Body of pancreas (tissue), 2 donors: ENCODE measurements around a stretch of chr21.

GRCh38 chr21:15777615-15778151 is 47.9 kb downstream of the USP25 start:
- PRO-cap = no peak
- RAMPAGE, long total RNA, 2 experiments = start-site peak on the plus strand in 1 of 2 experiments, at chr21:15777710-15778021 at its widest, 8 reads per replicate

DNA sequence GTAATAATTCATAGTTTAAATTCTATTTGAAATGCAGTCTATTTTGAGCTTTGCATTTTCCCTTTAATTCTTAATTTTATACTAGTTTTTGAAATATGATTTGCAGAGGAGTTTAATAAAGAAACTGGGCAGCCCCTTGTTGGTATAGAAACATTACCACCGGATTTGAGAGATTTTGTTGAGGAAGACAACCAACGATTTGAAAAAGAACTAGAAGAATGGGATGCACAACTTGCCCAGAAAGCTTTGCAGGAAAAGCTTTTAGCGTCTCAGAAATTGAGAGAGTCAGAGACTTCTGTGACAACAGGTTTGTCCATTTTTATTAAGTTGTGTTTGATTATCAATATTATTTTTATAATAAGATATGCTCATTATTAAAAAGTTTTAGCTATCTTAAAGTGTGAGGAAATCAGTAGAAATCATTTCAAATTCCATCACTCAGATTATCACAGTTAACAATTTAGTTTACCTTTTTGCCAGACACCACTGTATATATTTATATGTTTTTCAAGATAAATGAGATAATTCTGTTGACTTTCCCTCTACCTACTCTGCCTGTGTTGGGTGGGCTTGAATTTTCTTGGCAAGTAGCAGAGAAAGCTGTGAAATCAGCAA is 103.6 kb downstream of the USP25 start:
- PRO-cap = no peak
- RAMPAGE, long total RNA, 2 experiments = no peak in any of the 2 experiments

GRCh38 chr21:16407741-16408341 is 678.1 kb downstream of the USP25 start:
- PRO-cap = no peak
- RAMPAGE, long total RNA, 2 experiments = no peak in any of the 2 experiments

DNA sequence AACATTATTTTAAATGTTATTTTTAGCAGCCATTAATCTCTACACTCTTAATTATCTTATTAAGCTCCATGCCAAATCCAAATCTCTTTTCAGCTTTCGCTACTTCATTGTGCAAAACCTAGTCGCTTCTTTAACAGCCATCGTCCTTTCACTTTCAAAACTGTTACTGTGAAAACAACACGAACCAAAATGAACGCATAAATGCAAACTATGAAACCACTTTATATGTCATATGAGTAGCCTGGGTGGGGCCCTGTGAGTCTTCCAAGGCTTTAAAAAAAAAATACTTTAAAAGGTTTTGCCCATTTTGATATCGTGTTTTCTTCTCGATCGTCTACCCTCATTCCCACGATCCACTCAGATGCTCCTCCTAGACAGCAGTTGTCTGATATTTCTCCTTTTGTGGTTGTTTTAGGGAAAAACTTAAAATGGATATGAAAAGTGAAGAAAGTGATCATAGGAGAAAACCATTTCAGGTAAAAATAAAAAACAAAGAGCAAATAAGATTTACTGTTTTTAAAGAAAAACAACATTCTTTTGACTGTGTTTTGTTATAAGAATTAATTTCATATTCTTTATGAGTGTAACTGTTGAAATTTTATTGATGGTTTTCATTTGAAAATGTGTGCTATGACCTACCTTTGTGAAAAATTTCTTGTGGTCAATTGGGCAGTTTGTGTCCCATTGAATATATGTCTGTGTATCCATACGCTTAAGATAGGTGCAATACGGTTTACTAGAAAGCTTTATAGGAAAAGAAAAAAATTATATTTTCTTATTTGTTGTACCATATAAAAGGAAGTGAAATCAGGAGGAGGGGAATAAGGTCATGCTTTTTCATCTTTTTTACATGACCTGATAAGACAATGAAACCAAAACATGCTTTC is 807.4 kb downstream of the USP25 start:
- PRO-cap = no peak
- RAMPAGE, long total RNA, 2 experiments = no peak in any of the 2 experiments

GRCh38 chr21:16586943-16587652 is 857.3 kb downstream of the USP25 start:
- PRO-cap = no peak
- RAMPAGE, long total RNA, 2 experiments = no peak in any of the 2 experiments

GRCh38 chr21:16589996-16590487 is 860.3 kb downstream of the USP25 start:
- PRO-cap = no peak
- RAMPAGE, long total RNA, 2 experiments = no peak in any of the 2 experiments

DNA sequence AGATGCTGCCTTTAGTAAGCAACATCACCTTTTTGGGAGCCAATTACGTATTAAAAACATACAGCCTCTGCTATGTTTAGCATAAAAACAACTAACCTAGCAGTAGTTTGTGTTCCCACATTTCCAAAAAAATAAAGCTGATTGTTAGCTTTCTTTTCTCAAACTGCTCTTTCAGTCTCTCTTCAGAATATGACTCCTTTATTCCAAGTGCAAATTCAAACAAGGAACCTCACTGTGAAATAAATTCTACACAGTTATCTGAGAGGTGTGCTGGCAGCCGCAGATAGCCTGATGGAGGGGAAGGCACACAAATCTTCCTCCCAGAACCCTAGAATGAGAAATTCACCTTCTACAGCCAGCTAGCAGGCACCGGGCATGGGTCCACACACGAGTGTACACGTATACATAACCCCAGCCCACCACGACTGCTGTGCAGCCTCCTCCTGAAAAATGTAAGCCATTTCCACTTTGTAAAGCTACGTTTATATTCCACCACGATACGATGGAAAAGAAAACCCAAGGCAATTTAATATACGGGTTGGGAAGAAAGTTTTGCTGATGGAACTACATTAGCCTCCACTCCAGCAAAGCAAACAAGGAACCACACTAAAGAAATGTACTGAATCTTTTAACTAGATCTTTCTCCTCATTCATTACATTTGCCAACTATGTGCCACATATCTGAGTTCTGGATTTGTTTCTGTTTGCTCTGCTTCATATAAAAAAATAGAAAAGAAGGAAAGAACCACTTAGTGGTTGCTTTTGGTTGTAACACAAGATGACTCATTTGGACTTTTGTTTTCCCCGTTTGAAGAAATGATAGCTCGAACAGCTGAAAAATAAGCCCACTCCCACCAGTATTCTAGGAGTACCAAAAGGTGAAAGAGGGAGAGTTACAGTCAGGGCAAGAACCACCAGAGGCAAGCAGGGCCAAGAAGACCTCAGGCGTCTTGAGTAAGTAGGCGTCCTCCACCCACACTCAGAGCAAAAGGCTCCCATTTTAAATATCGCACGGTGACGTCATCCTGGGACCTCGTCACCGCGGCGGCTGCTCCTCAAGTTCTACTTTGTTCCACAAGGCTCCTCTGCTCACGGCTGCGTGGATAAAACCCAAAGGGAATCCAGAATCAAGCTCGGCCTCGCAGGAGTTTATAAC is 1.6 kb downstream of the BTG3 start:
- PRO-cap = bidirectional peak, plus-strand start at position 1,017 of the sequence, minus-strand start at position 1,009 of the sequence
- RAMPAGE, long total RNA, 2 experiments = no peak in any of the 2 experiments

GRCh38 chr21:17612011-17612396 is 697 bp downstream of the BTG3 start:
- PRO-cap = bidirectional peak, plus-strand start at chr21:17612222, minus-strand start at chr21:17612161
- RAMPAGE, long total RNA, 2 experiments = no peak in any of the 2 experiments

GRCh38 chr21:17742265-17742609 is 76.9 kb downstream of the C21orf91 start:
- PRO-cap = no peak
- RAMPAGE, long total RNA, 2 experiments = no peak in any of the 2 experiments

DNA sequence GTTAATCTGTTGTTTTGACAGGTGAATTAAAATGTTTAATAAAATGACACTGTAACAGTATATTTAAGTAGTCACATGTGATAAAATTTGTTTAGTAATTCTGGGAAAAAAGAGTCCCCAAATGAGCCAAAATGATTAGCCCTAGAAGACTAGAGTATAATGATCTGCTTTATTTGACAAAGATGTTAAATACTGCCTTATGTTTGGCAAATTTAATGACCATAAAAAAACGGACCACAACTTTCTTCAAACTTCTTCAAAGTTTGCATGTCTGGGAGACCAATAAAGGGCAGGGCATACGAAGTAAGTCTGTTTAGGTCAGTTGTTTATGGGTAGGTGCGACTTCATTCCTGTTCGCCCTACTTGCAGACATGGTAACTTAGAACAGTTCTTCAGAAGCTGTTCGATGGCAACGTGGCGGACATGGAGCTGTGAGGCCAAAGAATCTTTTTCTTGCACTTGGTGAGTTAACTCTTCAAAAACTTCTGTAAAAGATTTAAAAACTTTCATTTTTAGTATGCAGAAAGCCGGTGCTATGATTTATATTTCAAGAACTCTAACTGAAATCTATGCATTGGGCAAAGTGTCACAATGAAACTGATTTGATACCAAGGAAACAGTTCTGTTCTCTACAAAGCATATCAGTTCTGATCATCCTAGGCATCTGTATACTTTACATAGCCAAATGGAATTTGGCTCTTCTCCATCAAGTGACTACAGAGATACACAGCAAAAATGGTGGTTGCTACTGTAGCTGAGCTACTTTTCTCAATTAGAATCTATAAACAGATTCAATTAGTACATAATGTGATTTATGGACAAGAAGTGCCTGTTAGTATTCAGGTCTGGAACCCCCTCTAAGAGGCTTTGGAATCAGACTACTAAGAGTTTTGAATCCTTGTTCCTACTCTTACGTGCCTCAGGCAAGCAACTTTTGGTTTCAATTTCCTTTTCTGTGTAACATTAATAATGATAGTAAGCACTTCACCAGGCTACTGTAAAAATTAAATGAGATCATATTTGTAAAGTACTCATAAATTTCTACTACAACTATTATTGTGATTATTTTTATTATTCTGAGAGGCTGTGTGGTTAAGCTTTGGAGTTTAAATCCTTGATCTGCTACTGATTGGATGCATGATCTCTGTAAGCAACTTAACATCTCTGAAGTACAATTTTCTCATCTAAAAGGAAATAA is 25.7 kb downstream of the C21orf91 start:
- PRO-cap = no peak
- RAMPAGE, long total RNA, 2 experiments = no peak in any of the 2 experiments

DNA sequence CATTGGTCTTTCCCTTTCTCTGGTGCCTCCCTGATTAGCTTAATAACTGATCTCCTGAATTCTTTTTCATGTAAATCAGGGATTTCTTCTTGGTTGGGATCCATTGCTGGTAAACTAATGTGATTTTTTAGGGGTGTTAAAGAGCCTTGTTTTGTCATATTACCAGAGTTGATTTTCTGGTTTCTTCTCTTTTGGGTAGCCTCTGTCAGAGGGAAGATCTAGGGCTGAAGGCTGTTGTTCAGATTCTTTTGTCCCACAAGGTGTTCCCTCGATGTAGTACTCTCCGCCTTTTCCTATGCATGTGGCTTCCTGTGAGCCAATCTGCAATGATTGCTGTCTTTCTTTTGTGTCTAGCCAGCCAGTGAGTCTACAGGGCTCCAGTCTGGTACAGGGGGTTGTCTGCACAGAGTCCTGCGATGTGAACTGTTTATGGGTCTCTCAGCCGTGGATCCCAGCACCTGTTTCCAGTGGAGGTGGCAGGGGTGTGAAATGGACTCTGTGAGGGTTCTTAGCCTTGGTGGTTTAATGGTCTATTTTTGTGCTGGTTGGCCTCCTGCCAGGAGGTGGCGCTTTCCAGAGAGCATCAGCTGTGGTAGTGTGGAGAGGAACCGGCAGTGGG is 81.1 kb upstream of the C21orf91 start:
- PRO-cap = no peak
- RAMPAGE, long total RNA, 2 experiments = no peak in any of the 2 experiments

GRCh38 chr21:19303824-19304148 is 900.2 kb upstream of the TMPRSS15 start:
- PRO-cap = no peak
- RAMPAGE, long total RNA, 2 experiments = no peak in any of the 2 experiments

- PRO-cap = no peak
- RAMPAGE, long total RNA, 2 experiments = no peak in any of the 2 experiments
These were observed 280.9 kb downstream of the NCAM2 start for GRCh38 chr21:21279129-21279401.

- PRO-cap = no peak
- RAMPAGE, long total RNA, 2 experiments = no peak in any of the 2 experiments
These were observed 1064.6 kb downstream of the NCAM2 start for GRCh38 chr21:22062817-22063235.

DNA sequence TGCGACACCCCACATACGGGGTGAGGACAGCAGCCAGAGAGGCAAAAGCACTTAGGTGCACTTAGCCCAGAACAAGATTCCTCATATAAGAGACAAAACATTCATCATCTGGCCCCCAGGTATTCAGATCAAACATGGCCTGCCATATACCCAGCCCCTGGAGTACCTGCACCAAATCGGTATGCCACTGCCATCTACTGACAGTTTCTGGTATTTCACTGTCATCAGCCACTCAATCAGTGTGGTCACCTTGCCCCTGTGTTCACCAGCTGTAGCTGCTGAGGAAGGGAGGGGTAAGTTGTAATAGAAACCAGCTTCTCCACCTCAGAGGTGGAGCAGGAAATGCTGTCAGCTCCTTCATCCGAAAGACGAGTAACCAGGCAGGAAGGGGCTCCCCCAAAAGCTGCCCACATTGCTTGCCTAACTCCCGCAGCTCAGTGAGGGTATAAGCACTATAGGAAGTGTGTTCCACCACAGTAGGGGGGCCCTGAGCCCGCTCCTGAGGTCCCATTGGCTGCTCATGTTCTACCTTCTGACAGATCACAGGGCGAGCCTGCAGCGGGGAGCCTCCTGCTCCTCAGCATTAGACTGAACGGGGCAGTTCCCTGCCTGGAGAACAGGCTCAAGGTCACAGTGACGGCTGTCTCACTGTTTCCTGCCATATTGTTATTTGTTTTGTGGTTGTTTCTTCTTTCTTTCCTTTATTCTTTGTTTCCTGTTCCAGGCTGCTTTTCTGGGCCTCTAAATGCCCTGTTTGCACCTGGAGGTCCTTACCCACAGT is 1638.5 kb downstream of the MRPL39 start:
- PRO-cap = no peak
- RAMPAGE, long total RNA, 2 experiments = no peak in any of the 2 experiments

DNA sequence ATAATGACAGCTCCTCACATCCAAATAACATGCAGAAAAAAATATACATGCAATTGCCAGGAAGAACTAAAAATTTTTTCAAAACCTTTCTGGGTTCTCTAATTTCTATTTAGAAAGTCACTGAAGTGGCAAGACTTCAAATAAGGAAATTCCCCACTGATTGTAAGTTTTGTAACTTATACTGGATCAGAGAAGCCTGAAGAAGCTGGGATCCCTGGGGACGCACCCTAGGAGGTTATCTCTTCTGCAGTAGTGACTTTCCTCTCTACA is 182.7 kb downstream of the MRPL39 start:
- PRO-cap = no peak
- RAMPAGE, long total RNA, 2 experiments = no peak in any of the 2 experiments

DNA sequence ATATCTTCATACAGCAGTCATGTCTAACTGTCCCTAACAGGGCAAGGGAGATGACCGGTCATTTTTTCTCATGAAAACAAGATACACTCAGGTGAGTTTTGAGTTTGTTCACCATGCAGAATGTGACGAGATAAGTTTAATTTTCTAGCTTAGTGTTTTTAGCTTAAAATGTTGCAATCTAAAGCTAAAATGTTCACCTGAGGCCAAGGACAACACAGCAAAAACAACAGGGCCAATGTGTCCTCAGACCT is 144.3 kb downstream of the GABPA start:
- PRO-cap = no peak
- RAMPAGE, long total RNA, 2 experiments = no peak in any of the 2 experiments

DNA sequence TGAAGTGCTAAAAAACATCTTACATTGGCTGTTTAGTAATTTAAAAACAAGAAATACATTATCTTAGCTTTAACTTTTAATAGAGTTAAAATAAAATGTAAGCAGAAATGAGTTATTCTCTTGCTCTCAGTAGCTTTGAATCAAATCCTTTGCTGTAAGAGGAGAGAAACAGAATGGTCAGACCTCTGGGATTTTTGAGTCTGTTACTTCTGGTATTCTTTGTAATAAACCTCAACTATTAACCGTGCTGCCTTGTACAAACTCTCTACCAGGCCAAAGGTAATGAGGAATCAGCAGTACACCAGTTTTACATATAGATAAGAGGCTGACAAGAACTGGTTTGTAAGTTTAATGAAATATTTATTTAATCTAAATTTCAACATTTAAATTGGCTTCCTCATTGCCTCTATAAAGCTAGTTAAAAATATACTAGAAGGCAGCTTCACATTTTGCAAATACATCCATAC is 172.7 kb downstream of the GABPA start:
- PRO-cap = no peak
- RAMPAGE, long total RNA, 2 experiments = no peak in any of the 2 experiments

GRCh38 chr21:25925813-25926532 is 191.2 kb downstream of the GABPA start:
- PRO-cap = no peak
- RAMPAGE, long total RNA, 2 experiments = no peak in any of the 2 experiments

DNA sequence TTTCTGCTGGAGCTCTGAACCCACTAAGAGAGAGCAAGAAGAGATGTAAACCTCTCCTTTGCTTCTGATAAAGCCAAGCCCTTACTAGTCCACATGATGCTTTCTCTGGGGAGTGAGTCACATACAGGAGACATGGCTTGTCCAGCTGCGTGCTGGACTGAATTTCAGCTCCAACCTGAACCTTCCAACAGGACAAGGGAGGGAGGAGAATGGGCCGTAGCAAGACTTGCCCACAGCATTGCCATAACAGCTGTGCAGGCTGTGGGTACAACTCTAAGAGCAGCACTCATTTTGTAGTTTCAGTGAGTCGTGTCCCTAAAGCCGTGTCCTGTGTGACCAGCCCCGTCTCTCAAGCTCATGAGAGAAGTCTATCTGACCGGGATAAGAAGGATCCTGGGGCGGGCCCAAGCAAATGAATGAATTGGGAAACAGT is 195.1 kb downstream of the GABPA start:
- PRO-cap = unidirectional peak, minus-strand start at position 183 of the sequence
- RAMPAGE, long total RNA, 2 experiments = no peak in any of the 2 experiments